T-cell (primary cell): ENCODE data around the genes POLR2C and KATNB1.

- PRO-cap, 7 experiments: no peak in any of the 7 experiments
Measured at GRCh38 chr16:56981217-56981771, 8.1 kb upstream of the NLRC5 start.

GRCh38 chr16:57040983-57041930 is 51.1 kb upstream of the CPNE2 start:
- PRO-cap, 7 experiments: peak in 5 of 7 experiments; most common plus-strand start chr16:57041690 (in 5); most common minus-strand start chr16:57041589 (in 2)

DNA sequence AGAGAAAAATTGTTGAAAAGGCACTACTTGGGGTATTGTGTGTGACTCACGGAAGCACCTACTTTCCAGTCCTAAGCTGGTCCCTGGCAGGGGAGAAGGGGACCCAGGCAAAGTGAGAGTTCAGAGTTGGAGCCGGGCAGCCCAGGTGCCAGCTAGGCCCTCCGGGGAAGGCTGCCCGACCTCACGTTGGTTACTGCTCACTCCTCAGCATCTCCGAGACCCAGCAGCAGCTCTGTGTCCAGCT is 26.1 kb upstream of the CPNE2 start:
- PRO-cap, 7 experiments: peak in 1 of 7 experiments; most common plus-strand start position 119 of the sequence (in 1)

DNA sequence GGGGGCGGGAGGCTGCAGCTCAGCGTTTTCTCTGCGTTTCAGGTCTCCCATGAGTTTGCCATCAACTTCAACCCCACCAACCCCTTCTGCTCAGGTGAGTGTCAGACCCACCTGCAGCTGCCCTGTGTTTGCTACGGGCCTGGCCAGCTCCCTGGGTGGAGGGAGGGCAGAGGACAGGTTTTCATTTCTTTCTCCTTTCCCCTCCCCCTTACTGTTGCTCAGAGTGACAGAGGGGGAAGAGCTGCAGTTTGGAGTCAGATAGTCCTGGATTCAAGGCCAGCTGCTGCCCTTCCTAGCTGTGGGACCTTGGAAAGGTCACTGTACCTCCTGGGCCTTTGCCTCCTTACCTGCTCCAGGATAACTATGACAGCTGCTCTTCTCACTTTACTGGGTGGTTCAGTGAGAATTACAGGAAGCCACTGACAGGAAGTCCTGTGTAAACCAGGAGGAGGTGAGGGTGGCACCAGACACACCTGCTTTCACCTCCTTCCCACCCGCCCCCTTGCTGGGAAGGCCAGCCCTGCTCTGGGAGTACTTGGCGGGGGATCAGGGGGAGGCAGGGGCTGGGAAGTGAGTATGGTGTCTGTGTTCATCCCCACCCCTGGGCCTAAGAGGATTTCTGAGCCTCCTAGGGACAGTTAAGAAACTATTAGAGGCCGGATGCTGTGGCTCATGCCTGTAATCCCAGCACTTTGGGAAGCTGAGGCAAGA is 42.5 kb downstream of the CPNE2 start:
- PRO-cap, 7 experiments: peak in 4 of 7 experiments; most common plus-strand start position 437 of the sequence (in 3); most common minus-strand start position 365 of the sequence (in 4)

GRCh38 chr16:57266499-57267334 is 17.8 kb downstream of the PLLP start:
- PRO-cap, 7 experiments: peak in 7 of 7 experiments; most common plus-strand start chr16:57267124 (in 5); most common minus-strand start chr16:57266689 (in 2)

DNA sequence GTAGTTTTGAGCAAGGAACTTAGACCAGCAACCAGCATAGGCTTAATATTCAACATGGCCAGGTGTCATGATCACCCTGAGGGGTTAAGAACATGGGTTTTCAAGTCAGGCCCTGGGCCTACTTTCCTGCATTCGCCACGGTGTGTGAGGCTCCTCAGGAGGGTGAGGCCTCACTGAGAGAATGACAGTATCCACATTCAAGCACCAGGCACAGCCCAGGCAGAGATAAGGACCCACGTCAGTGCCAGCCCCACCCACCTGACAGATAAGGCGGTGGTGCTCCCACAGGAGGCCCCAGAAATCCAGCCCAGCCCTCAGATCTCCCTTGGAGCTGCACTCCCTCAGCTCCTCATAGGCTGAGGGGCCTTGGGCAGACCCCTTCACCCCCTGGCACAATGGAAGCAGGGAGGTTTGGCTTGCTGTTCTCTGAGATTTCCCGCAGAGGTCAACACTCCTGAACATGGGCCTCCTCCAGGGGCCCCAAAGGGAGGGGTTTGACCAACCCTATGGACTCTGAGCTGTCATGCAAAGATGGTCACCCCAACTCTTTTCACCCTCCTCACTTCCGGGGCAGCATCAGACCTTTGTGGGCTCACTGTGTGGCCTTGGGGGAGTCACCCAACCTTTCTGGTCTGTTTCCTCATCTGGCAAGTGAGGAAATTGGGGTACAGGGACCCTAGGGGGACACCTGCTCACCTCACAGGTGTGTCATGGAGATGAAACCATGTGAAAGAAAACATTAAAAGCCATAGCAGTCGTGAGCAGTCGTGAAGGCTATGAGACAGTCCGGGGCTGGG is 15.5 kb downstream of the PLLP start:
- PRO-cap, 7 experiments: no peak in any of the 7 experiments

DNA sequence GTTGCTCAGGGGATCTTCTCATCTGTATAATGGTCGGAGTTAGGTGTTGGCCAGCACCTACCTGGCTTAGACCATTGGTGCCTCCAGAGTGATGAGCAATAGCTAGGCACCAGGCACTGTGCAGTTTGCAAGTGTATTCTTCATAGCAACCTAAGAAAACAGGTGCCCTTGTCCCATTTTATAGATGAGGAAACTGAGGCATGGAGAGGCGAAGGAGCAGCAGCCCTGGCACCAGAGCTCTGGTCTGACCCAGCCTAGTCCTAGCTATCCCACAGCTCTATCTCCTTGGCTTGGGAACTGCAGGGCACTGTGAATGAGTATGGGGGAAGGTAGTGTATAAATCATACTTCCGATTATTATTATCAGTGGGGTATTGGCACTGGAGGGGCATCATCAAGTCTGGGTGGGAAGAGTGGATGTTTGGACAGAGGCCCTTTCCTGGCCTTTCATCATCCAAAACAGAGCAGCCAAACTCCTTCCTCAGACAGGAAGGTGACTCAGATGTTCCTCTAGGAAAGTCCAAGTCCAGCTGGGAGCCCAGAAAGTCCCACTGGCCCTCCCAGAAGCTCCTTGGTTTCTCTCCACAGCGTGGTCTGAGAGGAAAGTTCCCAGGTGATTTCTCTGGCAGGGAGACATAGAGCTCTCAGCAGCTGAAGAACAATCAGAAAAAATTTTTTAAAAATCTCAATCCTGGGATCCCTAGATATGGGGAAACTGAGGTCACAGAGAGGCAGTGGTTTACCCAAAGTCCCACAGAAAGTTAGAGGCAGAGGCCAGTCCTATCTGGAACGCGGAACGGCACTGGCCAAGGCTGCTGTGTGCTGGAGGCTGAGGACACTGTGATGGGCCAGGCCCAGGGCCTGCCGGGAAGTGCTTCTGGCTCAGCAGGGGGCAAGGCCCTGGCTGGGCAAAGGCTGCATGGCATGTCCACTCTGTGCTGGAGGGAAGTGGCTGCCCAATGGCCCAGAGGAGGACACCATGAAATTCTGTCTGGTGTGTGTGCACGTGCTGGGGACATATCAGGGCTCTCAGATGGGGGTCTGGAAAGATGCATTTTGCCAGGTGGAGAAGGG is 32.2 kb upstream of the PLLP start:
- PRO-cap, 7 experiments: no peak in any of the 7 experiments

- PRO-cap, 7 experiments: no peak in any of the 7 experiments
Measured at GRCh38 chr16:57383417-57384332, 11.4 kb downstream of the CX3CL1 start.

GRCh38 chr16:57384470-57384883 is 12.2 kb downstream of the CX3CL1 start:
- PRO-cap, 7 experiments: no peak in any of the 7 experiments

- PRO-cap, 7 experiments: peak in 7 of 7 experiments; most common plus-strand start chr16:57462655 (in 5); most common minus-strand start chr16:57462515 (in 1)
Measured at GRCh38 chr16:57462201-57463100, at the start of gene POLR2C. Gene POLR2C (plus strand): TSS chr16:57462679.

DNA sequence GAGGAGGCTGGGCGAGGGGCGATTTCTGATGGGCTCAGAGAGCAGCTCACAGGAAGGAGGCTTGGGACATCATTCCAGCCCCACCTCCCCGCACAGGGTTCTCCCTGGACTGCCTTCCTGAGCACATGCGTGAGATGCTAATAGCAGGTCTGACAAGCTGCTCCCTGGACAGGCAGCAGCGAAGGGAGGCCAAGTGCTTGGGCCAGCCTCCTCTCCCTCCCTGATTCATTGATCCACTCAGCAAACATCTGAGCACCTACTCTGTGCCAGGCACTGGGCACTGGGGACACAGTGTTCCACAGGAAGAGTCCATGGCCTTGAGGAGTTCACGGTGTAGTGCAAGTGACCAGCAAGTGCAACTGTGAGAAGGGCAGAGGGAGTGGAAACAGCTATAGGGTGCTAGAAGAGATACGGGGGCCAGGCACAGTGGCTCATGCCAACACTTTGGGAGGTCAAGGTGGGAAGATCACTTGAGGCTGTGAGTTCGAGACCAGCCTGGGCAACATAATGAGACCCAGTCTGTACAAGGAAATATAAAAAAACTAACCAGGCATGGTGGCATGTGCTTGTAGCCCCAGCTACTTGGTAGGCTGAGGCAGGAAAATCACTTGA is 14.6 kb upstream of the DOK4 start:
- PRO-cap, 7 experiments: no peak in any of the 7 experiments

DNA sequence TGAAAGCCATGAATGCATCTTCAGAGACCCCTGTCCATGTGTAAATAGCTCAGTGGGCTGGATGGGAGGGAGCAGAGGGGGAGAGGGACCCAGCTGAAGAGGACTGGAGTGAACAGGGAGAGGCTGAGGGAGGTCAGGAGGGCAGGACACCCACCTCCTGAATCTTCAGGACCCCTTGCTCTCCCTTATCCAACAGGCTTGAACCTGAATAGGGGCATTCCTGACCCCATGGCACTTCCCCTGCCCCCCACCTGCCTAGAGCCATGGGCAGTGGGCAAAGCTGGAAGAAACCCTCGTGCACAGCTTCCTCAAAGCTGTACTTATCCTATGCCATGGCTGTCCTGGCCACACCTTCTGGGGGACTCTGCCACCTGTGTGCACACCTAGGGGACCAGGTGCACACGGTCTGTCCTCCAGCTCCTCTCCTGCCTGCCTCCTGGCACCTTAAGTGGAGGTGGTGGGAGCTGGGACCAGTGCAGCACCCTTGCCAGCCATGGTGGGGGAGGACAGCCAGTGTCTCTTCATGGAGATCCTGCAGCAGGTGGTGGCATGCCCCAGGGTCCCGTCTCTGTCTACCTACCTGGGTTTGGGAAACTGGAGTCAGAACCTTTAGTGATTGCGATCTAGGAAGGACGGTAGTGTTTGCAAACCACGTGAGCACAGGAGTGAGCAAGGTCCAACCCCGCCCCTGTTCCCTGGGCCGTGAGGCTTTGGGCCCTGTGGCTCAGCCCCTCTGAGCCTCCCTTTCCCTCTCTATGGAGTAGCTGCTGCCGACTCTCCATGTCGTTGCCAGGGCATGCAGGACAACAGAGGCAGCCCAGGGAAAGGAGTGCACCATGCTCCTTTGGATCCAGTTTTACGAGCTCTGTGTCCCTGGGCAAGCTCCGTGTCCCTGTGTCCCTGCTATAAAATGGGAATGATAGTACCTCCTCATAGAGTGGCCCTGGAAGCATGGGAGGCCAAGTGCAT is 6.8 kb downstream of the ADGRG1 start:
- PRO-cap, 7 experiments: no peak in any of the 7 experiments

- PRO-cap, 7 experiments: no peak in any of the 7 experiments
Measured at GRCh38 chr16:57669299-57669848, 1.3 kb downstream of the ADGRG3 start.

DNA sequence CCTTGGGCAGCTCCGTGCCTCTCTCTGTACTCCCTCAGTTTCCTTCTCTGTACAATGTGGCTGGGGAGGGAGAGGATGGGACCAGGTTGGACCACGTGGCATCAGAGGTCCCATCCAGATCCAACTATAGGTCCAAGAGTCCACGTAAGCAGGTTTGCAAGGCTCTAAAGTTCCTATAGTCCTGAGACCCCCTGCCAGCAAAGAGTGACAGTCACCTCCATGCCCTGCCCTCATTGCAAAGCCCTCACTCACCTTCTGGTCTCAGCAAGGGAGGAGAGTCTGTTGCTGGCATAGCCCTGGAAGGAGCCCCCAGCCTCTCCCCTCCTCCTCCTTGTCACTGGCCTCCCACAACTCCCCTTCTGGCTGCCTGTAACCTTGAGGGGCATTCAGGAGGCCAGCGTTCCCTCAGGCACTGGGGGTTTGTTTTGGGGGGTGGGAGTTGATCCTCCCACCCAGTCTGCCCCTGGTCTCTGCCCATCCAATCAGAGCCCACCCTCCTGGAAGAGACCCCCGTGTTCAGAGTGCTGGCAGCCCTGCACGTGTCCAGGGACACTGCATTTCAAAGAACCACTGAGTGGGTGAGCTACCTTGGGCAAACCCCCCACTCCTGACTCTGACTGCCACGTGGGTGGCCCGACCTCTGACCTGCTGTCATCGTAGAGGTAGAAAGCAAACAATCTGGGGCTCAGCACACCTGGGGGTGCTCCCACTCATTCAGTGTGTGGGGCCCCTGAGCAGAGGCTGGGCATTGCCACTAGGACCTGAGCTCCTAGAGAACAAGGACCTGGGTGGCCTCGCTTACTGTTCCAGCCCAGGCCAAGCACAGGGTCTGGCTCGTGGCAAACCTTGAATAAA is 5.9 kb upstream of the DRC7 start:
- PRO-cap, 7 experiments: no peak in any of the 7 experiments

DNA sequence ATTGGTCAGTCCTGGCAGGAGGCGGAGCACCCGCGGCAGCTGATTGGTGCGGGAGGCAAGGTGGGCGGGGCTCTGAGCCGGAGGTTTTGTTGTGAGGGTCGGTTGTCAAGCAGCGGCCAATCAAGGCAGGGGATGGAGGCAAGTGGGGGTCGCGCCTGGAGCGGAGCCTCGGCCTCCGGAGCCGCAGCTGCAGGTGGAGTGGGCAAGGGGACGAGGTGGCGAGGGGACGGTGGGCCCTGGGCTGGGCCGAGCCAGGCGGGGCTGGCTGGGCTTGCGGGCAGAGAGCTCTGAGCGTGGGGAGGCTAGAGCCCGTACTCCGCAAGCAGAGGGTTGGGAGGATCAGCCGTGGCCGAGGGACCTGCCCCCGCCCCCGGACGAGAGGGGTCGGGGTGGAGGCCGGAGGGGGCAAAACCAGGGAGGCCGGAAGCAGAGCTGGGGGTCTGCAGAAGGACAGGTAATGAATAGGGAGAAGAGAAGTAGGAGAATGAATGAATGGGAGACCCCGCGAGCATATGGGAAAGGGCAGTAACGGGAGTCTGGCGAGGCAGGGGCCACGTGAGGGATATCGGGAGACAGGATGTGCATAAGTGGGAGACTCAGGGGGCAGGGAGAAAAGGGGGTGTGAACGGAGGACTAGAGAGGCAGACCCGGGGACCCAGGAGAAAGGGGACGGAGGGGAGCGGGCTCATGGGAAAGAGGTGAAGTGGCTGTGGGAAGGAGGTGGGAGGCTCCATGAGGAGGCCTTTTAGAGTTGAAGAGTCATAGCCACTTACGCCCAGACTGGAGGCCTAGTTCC is at the start of gene KATNB1:
TSS of gene KATNB1 (plus strand) at position 108 of the 796 bp plus-strand sequence.
- PRO-cap, 7 experiments: peak in 7 of 7 experiments; most common plus-strand start position 119 of the sequence (in 7)

DNA sequence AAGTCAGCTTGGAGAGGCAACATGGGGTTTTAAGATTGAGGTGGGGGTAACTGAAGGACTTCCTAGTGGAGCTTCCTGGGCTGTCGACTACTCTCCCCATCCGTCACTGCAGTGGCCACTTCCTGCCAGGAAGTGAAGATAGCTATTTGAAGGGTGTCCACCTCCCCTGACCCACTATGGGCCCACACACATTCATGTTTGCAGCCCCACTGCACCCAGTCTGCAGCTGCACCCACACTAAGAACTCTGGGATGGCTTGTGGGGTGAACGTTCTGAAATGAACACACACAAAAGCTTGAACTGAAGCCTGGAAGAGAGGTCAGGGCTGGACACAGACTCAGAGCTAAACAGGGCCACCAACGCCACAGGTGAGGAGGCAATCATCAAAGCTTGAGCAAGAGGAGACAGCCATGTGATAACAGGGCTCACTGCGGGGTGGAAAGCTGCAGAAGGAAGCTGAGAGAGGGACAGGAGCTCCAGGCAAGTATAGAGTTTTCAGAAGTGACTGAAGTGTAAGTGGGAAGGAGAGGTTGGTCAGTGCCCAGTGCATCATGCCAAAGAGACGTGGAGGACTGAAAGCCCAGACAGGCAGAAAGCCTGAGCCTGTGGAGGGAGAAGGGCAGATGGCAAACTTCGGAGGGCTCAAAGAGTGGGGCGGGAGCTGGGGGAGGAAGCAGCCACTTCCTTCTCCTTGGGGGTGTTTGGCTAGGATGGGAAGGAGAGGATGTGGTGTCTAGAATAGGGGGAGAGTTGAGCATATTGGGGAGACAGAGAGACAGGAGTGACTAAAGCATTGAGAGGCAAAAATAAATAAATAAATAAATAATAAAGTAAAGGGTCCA is 2.8 kb downstream of the KIFC3 start:
- PRO-cap, 7 experiments: no peak in any of the 7 experiments

DNA sequence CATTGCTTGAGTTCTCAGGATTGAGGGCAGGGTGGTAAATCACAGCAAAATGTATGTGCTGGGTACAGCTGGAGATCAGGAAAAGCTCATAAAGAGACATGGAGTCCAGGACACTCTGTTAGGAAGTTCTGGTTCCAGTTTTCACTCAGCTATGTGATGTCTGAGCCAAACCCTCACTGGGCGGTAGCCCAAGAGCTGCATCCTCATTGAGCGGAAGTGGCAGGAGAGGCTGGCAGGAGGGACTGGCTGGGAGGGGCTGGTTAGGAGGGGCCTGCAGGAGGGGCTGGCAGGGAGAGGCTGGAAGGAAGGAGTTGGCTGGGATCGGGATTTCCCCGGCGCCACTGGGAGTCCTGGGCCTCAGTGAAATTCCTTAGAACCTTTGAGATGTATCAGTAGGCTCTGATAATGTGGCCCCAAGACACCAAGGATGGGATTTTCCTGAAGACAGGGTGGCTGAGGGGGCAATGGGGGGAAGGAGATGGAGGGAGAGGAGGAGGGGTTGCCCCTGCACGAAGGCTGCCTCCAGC is 32.0 kb downstream of the CNGB1 start:
- PRO-cap, 7 experiments: no peak in any of the 7 experiments

GRCh38 chr16:57959735-57960077 is 11.2 kb downstream of the CNGB1 start:
- PRO-cap, 7 experiments: no peak in any of the 7 experiments

- PRO-cap, 7 experiments: no peak in any of the 7 experiments
Measured at GRCh38 chr16:58026511-58026819, 911 bp downstream of the MMP15 start.

GRCh38 chr16:58045581-58046422 is 20.2 kb downstream of the MMP15 start:
- PRO-cap, 7 experiments: no peak in any of the 7 experiments